Vagina (tissue), 1 donor: ENCODE results near the genes PPP2R3C and SLC25A21.

GRCh38 chr14:34872722-34873147 lies 2.4 kb downstream of the BAZ1A start:
- PRO-cap, result unidirectional peak, plus-strand start at chr14:34873002
- RAMPAGE, long total RNA, result no peak

DNA sequence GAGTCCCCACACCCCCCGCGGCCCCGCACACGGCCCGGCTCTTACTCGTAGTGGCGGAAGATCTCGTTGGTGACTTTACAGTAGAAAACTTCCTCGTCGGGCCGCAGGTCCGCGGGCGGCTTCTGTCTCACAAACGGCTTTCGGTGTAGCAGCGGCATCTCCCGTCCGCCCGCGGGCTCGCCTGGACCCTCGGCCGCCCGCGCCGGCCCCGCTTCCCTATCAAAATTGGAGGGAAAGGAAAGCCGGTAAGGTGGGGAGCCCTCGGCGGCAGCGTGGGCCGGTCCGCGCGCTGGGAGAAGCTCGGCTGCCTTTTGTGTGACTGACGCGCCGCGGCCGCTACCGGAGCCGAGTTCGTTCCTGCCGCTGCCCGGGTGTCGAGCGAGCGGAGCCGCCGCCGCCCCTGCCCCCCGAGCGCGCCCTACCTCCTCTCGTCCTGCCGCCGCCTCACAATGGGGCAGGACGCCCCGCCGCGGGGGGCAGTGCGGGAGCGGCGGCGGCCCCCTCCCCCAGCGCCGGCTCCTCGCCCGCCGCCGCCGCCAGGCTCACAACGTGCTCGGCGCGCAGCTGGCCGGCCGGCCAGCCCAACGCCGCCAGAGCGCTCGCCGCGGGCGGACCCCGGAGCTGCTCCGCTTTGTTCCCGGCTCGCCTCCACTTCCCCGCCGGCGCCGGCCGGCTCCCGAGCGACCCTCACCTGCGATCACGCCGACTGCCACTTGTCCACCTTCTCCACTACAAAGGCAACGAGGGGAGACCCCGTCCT lies 533 bp downstream of the BAZ1A start:
- PRO-cap, result bidirectional peak, plus-strand start at position 132 of the sequence, minus-strand start outside the sequence; bidirectional peak, plus-strand start at position 547 of the sequence, minus-strand start at position 451 of the sequence
- RAMPAGE, long total RNA, result no peak

- PRO-cap, result no peak
- RAMPAGE, long total RNA, result no peak
Measured at GRCh38 chr14:35103161-35103916, 18.5 kb downstream of the PPP2R3C start.

DNA sequence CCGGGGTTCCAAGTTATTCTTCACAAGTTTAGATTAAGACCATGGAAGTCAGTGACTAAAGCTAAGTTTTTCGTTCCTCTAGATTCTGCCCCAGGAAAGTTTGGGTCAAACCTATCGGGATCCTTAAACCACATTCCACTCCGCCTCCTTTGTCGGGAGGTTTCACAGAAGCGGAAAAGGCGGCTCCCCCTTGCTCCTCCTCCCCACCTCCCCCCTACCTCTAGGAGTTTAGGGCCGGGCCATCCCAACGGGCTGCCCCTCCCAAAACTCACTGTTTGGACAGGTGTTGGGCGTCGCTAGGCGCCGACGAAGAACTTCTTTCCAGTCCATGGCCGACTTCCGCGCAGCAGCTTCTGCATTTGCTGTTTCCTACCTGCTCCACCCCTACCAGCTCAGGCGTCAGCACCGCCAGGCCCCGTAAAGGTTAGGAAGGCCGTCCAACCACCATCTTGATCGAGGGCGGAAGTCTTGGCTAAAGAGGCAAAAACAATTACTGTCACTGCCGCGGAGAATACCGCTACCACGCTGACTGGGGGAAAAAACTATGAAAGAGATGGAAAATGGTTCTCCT lies at the start of gene PPP2R3C:
Gene PPP2R3C (minus strand): TSS at position 361 of the 571 bp plus-strand sequence.
- PRO-cap, result bidirectional peak, plus-strand start at position 223 of the sequence, minus-strand start at position 164 of the sequence; bidirectional peak, plus-strand start outside the sequence, minus-strand start at position 338 of the sequence
- RAMPAGE, long total RNA, result start-site peak on the minus strand centred at position 370 of the sequence, 54 bp wide, 432 reads

DNA sequence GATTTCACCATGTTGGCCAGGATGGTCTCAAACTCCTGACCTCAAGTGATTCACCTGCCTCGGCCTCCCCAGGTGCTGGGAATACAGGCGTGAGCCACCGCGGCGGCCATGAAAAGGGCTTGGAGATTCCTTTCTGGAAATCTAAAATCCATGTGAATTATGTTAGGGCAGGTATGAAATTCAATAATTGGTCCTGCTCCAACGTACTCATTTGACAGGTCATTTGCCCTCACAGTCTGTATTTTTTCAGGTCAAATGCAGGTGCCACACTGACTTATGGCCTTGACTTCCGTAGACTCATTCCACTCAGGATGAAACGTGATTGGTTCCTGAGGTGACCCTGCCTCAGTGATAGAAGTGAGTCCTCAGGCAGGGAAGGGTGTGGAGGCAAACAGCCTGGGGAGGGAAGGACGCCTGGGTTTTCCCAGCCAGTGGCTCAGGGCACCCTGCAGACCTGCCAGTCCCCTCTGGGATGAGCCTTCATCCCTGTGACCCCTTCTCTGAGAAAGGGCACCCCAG lies 48.6 kb downstream of the PSMA6 start:
- PRO-cap, result no peak
- RAMPAGE, long total RNA, result no peak

DNA sequence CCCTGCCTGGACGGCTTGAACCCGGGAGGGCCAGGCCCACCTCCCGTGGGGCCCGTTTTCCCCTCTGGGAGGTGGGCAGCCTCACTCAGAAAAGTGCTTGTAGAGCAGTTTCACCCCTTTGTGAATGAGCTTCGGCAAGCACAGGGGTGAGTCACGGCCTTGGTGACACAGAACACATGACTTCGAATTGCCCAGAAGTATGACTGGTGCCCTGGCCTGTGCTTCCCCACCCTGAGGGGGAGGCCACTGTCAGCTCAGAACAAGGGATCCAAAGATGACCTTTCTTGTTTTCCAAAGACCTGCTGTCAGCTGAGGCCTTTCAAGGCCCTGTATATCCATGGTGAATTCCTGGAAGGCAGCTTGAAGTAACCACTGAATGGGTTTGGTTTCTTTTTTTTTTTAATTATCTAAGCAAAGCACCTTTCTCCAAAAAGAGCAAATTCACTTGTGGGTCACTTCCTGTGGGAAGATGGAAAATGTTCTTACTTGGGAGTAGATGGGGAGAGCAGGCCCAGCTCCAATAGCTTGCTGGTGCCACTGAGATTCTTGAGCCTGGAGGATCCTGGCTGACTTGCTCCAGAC lies 39.0 kb downstream of the NFKBIA start:
- PRO-cap, result bidirectional peak, plus-strand start at position 249 of the sequence, minus-strand start at position 126 of the sequence
- RAMPAGE, long total RNA, result no peak

- PRO-cap, result no peak
- RAMPAGE, long total RNA, result no peak
Measured at GRCh38 chr14:35386573-35387105, 17.9 kb downstream of the NFKBIA start.

DNA sequence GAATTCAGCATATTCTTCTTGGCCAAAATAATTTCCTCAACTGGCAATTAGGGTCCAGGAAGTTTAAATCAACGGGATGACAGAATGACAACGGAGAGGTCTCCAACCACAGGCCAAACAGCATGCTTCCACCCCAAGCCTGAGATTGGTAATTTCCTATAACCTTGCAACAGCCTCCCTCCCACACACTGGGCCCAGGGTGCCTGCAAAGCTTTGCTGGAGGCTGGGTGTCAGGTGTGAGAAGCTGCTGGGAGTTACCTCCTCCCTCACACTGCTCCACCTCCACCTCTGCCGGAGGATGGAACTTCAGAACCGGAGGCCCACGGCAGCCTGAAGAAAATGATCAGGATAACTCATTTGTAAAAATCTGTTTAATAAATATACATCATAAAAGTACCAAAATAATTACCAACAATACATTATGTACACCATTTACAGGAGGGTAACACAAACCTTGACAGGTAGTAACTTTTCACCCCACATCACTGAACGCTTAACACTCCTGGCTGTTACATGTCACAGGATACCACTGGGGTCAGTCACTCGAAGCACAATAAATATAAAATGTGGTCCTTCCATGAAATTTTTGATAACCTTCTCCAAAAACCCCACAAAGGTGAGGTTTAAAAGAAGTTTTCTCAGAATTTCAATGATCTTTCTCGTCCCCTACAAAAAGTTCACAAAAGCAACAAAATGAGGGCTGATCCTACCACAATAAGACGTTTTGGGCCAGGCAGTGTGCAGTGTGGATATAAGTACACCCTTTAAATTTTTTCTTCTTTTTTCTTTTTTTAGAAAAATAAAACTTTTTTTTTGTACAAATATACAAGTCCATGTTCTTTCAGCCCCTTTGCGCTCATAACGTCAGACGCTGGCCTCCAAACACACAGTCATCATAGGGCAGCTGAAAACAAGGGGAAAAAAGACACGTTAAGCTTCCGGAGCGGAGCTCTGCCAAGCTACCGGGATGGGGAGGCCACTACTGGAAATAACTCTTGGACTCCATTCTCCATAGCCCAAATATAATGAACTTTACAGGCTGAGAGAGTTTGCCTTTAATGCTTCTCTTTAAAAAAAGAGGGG lies 3.1 kb downstream of the NFKBIA start:
- PRO-cap, result bidirectional peak, plus-strand start at position 957 of the sequence, minus-strand start at position 895 of the sequence
- RAMPAGE, long total RNA, result no peak

GRCh38 chr14:35408927-35409593 lies 4.5 kb upstream of the NFKBIA start:
- PRO-cap, result no peak
- RAMPAGE, long total RNA, result no peak

DNA sequence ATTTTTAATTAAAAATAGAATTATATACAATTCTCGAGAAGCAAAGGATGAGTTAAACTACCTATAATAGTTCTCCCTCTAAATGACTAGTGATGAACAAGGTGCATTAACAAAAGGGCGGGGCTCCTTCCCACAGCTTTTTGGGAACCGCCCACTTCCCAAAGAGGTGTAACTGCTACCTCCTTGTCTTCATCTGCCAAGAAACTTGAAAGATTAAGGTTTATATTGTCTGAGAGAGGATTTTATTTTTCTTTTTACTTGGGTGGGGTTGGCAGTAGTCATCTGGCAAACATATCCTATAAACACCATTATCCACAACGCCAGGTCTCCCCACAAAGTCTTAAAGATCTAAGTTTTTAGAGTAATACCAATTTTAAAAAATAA lies 983 bp downstream of the RALGAPA1 start:
- PRO-cap, result no peak
- RAMPAGE, long total RNA, result no peak

DNA sequence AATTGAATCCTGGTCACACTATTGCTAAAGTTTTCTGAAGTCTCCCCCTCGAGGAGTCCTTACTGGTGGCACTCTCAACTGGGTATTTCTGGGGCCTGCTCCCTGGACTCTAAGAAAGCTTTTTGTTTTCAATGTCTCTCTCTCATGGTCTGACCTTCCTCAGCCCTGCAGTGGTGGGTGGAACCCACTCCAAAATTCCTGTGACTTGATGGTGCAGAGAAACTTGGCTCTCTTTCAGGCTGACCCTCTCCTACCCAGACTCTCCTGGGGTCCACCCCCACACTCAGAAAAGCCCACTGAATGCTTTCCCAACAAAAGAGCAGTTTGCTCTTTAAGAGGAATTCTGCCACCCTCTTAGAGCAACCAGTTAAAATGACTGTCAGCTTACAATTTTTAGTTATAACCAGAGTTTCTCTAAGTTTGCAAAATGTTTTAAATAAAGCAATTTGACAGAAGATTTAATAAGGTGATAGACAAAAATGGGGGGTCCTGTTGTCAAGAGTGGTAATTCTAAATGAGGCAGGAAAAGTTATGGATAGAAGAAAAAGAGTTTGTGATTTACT lies 142.9 kb downstream of the MBIP start:
- PRO-cap, result no peak
- RAMPAGE, long total RNA, result no peak

- PRO-cap, result no peak
- RAMPAGE, long total RNA, result no peak
Measured at GRCh38 chr14:36279851-36280246, 40.6 kb downstream of the MBIP start.

- PRO-cap, result unidirectional peak, plus-strand start at chr14:37172137; unidirectional peak, minus-strand start at chr14:37172304; unidirectional peak, minus-strand start at chr14:37172591
- RAMPAGE, long total RNA, result start-site peak on the plus strand at chr14:37172110-37172138, 14 reads; start-site peak on the minus strand at chr14:37172444-37172610, 12 reads
Measured at GRCh38 chr14:37171591-37172907, at the start of gene SLC25A21. SLC25A21 (minus strand) TSS chr14:37172606.

DNA sequence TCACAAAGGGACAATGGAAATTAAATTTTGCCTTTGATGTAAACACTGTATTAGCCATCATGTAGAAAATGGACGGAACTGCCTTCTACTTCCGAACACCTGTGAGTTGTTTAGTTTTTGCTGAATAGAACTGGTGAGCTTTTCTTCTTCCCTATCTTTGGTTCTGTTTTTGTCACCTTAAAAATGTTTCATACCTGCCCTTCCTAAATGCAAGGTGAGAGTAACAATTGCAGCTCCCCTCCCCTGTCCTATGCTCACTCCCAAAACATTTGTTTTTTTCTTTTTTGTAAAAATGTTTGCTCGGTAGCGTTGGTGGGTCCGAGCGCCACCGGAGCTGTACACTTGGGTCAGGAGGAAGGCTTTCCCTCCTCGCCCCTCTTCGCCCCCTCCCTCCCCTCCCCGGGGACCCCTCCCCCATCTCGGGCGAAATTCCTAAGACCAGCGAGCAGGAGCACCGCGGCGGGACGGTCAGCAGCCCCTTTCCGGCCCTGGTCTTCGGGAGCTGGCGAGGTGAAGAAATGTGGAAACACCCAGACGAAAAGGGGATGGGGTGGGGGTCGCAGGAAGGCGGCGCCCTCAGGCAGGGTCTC lies 7.4 kb downstream of the FOXA1 start:
- PRO-cap, result no peak
- RAMPAGE, long total RNA, result no peak

GRCh38 chr14:37588104-37588898 lies 6.7 kb downstream of the FOXA1 start:
- PRO-cap, result no peak
- RAMPAGE, long total RNA, result no peak

DNA sequence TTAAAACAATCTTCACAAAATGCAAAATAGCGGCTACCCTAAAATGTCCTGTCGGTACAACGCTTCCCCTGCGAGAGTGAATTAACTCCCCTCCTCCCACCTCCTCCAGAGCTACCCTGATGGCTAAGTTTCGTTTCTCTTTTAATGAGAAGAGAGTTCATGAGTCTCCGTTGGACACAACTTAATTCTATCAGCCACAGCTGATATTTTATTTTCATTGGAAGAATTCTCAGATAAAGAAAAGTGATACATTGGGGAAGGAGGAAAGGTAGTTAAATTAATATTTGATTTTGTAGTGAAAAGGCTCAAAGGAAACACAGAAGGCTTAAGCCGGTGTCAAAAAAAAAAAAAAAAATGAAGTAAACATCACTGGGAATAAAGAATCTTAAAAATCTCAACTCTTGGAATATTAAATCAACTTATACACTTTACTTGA lies 5.6 kb downstream of the FOXA1 start:
- PRO-cap, result no peak
- RAMPAGE, long total RNA, result no peak

DNA sequence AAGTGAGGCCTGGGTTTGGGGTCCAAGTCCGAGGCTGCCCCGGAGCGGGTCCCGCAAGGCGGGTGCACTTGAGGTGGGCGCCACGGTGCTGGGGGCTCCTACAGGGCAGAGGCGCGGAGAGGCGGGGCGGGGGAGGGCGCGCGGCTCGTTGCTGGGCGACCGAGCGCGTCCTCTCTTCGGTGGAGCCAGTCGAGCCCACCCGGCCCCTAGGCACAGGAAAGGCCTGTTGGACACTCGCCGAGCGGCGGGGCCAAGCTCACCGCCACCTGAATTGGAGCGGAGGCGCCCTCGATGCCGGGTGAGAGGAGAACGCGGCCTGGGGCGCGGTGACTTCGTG lies 15.6 kb downstream of the TTC6 start:
- PRO-cap, result no peak
- RAMPAGE, long total RNA, result no peak

DNA sequence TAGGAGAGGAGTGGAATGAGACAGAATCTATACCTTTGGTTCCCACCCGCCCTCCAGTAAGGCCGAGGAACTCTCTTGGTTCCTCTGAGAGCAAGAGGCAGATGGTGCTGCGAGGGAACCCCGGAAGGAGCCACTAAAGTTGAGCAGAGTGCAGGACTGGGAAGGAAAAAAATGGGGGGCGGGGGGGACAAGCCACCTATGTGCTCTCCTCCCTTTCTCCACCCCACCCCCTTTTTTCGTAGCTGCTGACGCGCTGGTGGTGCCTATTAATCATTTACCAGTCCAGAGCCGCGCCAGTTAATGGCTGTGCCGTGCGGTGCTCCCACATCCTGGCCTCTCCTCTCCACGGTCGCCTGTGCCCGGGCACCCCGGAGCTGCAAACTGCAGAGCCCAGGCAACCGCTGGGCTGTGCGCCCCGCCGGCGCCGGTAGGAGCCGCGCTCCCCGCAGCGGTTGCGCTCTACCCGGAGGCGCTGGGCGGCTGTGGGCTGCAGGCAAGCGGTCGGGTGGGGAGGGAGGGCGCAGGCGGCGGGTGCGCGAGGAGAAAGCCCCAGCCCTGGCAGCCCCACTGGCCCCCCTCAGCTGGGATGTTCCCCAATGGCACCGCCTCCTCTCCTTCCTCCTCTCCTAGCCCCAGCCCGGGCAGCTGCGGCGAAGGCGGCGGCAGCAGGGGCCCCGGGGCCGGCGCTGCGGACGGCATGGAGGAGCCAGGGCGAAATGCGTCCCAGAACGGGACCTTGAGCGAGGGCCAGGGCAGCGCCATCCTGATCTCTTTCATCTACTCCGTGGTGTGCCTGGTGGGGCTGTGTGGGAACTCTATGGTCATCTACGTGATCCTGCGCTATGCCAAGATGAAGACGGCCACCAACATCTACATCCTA lies 1.3 kb downstream of the SSTR1 start:
- PRO-cap, result bidirectional peak, plus-strand start at position 296 of the sequence, minus-strand start at position 172 of the sequence
- RAMPAGE, long total RNA, result no peak

DNA sequence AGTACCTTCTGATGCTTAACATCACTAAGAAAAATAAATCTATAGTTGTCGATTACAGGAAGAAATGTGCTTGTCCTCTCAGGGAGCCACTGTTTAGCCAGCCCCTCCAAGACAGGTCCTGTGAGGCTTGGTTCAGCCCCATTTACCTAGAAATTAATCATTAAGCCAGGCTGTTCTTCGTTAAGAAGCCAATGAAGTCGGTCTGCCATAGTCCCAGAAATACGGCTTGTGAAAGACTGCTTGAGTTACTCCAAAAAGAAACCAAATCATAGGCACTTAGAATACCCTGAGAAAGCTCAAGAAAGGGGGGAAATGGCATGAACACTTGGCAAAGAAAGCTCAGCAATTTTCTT lies 234.7 kb downstream of the SEC23A start:
- PRO-cap, result no peak
- RAMPAGE, long total RNA, result no peak

DNA sequence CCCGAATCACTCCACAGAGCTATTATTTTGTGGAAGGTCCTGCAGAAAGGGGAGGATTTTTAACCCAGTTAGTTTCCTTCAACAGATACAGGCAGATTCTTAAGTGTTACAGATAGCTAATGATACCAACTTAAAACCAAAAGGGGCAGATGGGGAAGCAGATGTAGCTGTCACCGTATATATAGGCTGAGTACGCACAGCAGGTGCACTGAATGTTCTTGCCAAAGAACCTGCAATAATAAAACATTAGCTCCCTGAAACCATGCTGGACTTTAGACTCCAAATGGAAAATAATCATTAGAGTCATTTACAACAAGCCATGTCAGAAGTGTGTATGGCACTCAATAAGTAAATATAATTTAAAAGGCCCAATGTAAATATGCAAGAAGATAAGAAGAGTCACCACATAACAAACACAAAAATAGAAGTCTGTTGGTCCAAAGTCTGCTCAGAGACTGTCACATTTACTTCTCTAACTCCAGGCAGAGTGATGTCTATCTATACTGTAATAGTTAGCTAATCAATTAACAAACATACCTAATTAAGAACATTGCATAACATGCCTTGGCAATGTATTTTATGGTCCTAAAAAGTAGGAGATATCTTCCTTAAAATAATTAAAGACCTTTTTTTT lies 78.9 kb downstream of the SEC23A start:
- PRO-cap, result no peak
- RAMPAGE, long total RNA, result no peak